Left lobe of liver (tissue), 1 donor: ENCODE measurements around the gene FOXI1.

- PRO-cap: unidirectional peak, plus-strand start at chr5:161920342
These were observed 72.3 kb downstream of the GABRA1 start for GRCh38 chr5:161920269-161920566.

DNA sequence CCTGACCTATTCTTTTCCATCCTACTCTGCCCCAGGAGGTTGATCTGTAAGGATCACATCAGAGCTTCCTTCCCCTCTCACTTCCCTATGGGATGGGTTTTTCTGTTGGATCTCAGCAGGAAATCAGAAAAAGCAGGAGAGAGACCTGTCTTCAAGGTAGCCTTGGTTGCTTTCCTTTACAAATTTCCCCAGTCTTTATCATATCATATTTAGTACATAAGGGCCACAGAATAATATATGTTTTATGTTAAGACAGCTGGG, 316.7 kb downstream of the GABRG2 start:
- PRO-cap: no peak

DNA sequence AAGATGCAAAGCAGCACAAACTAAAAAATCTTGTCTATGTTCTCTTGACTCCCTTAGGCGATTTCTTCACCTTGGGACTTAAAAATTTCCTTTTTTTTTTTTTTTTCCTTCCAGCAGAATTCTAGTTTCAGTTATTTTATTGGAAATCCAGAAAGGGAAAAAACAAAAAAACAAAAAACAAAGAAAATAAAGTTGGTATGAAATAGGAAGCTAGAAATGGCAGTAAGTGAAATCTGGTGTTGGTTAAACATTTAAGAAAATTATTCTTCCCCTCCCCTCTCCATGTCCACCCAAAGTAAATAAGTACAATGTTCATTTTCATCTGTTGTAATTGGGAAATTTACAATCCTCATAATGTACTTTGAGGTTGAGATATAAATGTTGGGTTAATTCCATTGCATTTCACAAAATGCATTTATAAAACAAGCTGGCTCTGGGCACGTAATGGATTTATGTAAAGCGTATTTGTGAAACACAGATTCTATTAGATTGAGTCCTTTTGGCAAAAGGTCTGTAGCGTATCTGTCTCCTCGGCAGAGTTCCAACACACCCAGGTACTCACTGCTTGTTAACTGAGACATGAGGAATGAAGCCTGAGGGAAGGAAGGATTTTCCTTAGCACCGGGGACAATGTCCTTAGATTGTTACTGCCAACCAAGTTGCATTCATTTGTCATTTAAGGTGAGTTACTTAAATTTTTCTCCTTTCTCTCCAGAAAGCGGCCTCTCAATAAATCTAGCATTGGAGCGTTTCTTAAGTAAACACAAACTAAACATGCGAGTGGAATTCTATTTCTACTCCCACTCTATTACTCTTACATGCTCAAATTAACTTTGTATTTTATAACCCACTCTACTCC, 400.2 kb downstream of the TENM2 start:
- PRO-cap: no peak

DNA sequence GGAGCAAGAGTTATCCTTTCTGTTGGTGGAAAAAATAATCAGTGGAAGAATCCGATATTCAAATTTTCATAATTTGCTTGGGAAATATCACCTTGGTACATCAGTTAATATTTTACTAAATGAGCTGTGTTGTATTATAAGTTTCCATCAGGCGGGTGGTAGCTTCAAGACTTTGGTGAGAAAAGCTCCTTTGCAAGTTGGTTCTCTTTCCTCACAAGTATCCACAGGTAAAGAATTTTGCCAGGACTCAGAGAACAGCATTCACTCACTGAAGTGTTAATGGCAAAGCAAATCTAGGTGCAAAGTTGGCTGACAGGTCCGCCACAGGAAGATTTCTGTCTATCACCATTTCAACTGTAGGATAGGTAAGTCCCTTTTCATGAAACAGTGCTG, 436.0 kb downstream of the TENM2 start:
- PRO-cap: unidirectional peak, plus-strand start at position 167 of the sequence

- PRO-cap: no peak
These were observed 594.8 kb downstream of the TENM2 start for GRCh38 chr5:167573197-167574363.

DNA sequence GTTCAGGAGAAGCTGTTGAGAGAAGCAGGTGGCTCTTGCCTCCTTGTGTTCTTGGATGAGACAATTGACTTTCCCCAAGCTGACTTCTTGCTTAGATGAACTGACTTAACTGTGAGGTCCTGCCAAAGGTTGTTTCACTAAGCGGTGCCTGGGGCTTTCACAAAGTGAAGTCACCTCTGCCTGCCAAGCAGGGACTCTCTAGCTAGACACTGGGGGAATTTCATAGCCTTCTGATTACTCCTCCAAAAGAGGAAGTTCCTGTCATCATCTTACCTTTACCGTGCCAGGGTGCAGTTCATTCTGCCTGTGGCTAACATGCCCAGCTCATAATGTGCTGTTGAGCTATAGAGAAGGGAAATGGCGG, 472.1 kb upstream of the WWC1 start:
- PRO-cap: no peak

DNA sequence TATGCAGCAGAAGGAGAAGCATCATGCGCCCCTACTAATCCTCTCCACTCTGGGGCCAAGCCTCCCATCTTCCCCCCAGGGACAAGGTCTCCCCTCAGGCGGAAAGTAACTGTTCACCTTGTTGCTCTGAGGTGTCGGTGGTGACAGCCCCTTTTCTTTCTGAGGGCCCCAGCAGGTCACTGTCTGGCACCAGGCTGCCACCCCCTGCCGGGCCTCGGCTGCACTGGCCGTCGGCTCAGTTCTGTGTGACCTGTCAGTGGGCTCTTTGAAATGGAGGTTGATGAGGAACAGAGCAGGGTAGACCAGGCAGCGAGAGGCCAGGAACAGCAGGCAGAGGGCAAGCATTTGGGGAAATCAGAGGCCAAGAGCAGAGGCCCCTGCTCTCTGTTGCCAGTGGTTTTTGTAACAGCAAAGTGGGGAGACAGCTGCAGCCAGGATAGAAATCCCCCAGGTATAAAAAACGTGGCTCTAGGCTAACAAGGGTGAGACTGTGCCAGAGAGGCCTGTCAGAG, 113.4 kb upstream of the WWC1 start:
- PRO-cap: no peak

- PRO-cap: unidirectional peak, plus-strand start at chr5:168269615
These were observed 22.1 kb upstream of the WWC1 start for GRCh38 chr5:168269051-168269947.

DNA sequence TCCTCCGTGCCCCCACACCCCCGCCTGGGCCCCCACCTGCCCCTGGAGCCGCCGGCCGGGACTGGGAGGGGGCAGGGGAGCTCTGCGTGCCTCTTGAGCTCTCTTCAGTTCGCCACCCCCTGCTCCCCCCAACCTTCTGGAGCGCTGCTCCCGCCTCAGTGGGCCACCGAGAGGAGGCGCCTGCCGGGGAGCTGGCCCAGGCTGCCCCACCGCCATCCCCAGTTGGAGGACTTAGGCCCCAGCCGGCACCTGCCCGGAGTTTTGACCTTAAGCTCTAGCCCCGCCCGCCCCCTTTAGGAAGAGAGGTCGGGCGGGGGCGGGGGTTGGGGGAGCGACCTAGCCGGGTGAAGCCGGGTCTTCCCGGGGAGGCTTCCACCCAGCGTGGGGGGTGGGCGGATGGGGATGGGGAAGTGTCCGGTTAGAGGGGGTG, 859 bp downstream of the WWC1 start:
- PRO-cap: unidirectional peak, minus-strand start at position 233 of the sequence

- PRO-cap: no peak
These were observed 21.8 kb upstream of the RARS1 start for GRCh38 chr5:168464178-168465135.

DNA sequence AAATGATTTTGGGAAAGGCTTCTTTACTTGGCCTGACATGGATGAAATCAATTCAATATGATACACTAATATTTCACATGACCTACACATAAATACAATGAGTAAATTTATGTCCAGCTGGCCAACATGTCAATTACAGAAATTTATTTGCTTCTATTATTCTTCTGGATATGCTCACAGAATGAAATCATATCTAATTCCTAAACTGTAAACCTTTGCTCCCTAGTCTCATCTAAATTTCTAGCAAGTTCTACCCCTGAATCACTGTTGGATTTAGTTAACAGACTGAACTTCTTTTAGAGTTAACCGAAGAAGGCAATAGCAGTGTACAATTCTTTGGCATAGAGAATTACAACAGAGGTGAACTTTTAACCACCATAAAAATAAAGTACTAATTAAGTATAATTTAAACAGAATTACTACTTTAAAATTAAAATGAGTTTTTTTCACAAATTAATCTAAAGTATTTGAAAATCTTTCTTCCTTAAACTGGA, 14.4 kb downstream of the PANK3 start:
- PRO-cap: unidirectional peak, minus-strand start at position 236 of the sequence

DNA sequence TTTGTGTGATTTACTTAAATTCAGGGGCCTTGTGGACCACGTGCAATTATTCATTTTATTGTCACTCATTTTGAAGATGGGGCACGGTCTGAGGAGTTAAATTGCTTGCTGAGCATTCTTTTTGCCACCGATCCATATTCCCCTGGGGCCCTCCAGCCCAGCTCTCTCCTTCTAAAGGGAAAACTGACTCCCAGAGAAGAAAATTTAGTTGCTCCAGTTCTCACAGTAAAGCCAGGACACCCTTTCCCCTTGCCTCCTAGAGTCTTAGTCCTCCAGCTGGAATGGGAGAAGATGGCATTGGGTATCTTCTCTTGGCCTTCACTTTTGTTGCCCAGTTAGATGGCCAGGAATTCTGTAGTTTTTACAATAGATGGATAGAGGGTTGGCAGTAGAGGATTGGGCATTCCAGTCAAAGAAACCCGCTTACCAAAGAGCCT, 1.1 kb upstream of the PANK3 start:
- PRO-cap: no peak

GRCh38 chr5:168663593-168664245, 84.6 kb upstream of the PANK3 start:
- PRO-cap: no peak

DNA sequence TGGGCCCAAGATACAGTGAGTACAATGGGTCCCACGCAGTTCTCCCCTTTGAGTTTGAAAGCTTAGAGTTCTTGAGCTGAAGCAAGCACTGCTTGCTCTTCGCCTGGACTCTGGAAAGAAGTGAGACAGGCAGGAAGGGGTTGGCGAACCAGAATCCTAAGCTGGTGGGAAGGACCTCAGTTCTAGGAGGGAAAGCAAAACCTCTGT, 239.8 kb upstream of the PANK3 start:
- PRO-cap: bidirectional peak, plus-strand start outside the sequence, minus-strand start at position 112 of the sequence

GRCh38 chr5:168883168-168883658, 304.0 kb upstream of the PANK3 start:
- PRO-cap: no peak

GRCh38 chr5:169980631-169981116, 379 bp upstream of the INSYN2B start:
- PRO-cap: no peak

GRCh38 chr5:170044328-170044582, 61.4 kb upstream of the FOXI1 start:
- PRO-cap: no peak

GRCh38 chr5:170105616-170106125, at the start of gene FOXI1:
FOXI1 (plus strand) TSS chr5:170105897.
- PRO-cap: no peak

DNA sequence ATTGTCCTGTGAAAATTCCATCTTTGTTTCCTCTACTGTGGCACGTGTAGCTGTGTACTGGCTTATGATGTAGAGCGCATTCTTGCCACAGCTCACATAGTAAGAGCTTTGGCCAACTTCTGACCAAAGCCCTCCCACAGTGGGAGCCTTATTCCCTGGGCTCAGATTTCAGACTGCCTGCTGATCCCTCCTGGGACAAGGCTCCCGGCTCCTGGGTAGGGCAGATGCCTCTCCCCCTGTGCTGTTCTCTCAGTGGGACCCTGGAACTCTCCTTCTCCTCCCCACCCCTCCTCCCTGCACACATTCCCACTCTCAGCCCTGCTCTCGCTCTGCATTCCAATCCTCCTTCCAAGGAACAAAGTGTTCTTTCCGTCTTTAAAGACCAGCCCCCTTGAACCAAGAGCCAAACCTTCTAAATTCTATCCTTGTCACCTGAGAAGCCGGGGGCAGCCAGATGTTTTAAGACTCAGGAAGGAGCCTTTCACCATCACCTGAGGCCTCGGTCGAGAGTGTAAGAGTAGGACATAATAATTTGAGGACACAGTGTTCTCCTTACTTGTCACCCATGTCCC, 17.4 kb downstream of the LCP2 start:
- PRO-cap: no peak

DNA sequence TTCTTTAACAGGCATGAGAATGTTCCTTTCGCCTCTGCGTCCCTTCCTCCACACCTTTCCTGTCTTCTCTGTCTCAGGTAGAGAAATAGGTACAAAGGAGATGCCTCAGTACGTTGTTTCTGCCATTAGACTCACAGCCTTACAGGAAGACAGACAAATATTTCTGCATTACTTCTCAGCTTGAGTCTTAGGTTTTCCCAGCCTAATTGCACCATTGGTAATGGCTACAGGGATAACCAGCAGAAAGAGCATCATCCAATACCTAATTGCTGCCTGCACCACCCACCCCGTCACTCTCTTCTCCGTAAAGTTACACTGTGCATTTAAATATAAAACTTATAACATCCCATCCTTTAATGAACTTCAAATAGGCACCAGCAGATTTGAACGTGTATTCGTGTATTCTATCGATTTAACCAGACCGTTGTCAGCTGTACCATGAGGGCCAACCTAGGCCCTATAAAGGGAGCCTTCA, 16.0 kb downstream of the LCP2 start:
- PRO-cap: no peak